GM23338 (cell line): ENCODE measurements around the gene NAPEPLD.

- PRO-cap, result unidirectional peak, plus-strand start at chr7:101201837; bidirectional peak, plus-strand start at chr7:101201955, minus-strand start at chr7:101201918; unidirectional peak, minus-strand start at chr7:101202278; unidirectional peak, minus-strand start at chr7:101202372
- RAMPAGE, long total RNA, result no peak
These were observed 1.2 kb upstream of the MOGAT3 start for GRCh38 chr7:101201670-101202719.

DNA sequence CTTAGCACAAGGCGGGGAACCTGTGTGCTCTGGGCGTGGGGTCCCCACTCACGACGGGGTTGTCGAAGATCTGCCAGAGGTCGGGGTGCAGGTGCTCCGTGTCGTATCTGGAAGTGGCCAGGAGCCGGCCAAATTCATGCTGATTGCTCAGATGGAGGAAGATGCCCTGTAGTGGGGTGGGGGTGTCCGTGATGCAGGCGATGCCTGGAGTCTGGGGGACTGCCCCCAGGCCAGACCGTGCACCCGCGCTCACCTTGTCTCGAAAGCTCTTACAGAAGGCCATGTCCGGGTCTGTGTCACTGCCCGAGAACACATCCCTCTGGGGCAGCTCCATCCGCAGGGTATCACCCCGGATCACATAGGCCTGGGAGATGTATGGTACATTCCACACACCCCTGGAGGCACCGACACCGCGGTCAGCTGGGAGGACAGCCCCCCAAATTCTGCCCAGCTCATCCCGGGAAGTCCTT is 7.1 kb downstream of the PLOD3 start:
- PRO-cap, result no peak
- RAMPAGE, long total RNA, result no peak

DNA sequence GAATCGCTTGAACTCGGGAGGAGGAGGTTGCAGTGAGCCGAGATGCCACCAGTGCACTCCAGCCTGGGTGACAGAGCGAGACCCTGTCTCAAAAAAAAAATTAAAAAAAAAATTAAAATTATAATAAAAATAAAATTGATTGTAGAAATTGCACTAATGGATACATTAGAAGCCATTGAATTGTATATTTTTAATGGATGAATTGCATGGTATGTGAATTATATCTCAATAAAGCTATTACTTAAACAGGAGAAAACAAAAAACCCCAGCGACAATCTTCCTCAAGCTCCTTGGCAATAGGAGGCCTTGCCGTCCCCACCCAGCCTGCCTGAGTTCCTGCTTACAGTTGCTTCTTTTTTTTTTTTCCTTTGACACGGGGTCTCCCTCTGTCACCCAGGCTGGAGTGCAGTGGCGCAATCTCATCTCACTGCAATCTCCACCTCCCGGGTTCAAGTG is 88.7 kb upstream of the CUX1 start:
- PRO-cap, result no peak
- RAMPAGE, long total RNA, result no peak

DNA sequence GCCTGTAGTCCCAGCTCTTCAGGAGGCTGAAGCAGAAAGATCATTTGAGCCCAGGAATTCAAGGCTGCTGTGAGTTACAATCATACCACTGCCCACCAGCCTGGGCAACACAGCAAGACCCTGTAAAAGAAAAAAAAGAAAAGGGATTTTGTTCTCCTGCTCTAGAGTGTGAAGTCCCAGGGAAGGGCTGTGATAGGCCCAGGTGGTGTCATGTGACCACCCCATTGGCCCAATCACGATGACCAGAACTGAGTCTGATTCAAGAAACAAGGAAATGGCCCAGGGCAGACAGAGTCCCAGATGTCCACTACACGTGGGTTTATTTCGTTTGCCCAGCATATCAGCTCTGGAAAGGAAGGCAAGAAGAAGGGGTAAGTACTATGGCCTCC is 81.4 kb upstream of the CUX1 start:
- PRO-cap, result no peak
- RAMPAGE, long total RNA, result no peak

DNA sequence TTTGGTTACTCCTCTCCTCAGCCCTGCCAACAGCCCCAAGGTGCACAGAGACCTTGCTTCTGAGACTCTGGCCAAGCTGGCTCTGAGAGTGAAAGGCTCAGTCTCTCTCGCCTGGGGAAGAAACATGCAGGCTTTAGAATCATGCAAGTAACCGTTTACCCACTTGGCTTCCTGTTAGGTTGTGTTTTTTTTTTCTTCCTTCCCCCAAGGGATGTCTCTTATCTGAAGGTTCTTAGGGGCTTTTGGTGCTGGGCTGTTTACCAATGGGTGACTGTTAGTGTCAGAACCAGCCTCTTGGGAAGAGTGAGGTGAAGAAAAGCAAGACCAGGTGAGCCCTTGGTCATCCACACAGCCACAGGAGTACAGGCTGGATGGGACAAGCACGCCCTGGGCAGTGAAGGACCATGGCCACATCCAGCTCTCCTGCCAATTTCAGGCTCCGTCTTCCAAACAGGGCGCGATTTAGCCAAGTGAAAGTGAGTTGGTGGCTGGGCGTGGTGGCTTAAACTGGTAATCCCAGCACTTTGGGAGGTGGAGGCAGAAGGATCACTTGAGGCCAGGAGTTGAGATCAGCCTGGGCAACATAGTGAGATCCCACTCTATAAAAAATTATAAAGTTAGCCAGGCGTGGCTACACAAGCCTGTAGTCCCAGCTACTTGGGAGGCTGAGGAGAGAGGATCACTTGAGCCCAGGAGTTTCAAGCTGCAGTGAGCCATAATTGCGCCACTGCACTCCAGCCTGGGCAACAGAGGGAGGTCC is 76.3 kb upstream of the CUX1 start:
- PRO-cap, result no peak
- RAMPAGE, long total RNA, result no peak

DNA sequence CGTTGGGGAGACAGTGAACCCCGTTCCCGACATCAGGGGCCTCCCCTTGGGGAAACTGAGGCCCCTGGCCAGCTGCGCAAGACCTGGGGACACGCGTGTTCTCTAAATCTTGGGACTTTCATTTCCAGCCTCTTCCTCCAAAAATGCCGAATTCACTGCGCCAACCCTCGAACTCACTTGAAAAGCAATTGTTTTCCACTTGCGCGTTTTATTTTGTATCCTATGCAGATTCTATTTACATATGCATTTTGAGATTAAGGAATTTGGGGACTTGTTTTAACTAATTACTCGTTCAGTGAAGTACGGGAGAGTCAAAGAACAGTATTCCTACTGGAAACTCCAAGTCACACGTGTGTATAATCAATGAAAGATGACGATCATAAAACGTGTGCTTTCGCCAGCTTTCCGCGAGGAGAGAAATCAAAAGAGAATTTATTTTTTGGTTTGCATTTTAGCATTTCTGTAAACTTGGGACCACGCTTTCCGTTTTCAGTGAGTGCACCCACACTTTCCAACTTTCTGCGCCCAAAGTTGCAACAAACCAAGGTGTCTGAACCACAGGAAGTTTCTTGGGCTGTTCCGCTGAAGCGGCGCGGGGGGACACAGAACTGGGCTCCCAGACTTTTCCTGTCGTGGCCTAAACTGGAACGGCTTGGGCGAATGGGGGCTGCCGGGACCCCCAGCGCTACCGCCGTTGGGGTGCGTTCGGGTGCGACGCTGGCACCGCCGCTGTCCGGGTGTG is 2.8 kb upstream of the CUX1 start:
- PRO-cap, result no peak
- RAMPAGE, long total RNA, result no peak

- PRO-cap, result no peak
- RAMPAGE, long total RNA, result no peak
These were observed 1.3 kb downstream of the CUX1 start for GRCh38 chr7:101818599-101819342.

- PRO-cap, result no peak
- RAMPAGE, long total RNA, result no peak
These were observed 51.3 kb downstream of the CUX1 start for GRCh38 chr7:101868511-101869303.

- PRO-cap, result no peak
- RAMPAGE, long total RNA, result no peak
These were observed 117.2 kb downstream of the CUX1 start for GRCh38 chr7:101934382-101935330.

DNA sequence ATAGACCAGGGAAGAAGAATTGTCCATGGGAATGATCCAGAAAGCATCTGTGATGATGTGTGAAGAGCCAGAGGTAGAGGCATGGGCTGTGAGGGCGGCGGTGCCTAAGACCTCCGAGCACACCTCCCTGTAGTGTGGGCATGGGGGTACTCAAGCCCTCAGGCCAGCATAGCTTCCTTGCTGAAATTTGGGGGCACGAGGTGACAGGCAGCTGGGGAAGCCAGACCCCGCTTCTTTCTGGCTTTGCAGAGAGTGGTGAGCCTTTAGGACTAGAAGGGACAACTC is 187.7 kb upstream of the SH2B2 start:
- PRO-cap, result no peak
- RAMPAGE, long total RNA, result no peak

GRCh38 chr7:102146816-102147584 is 139.7 kb upstream of the SH2B2 start:
- PRO-cap, result no peak
- RAMPAGE, long total RNA, result no peak

GRCh38 chr7:102933141-102934298 is 20.7 kb downstream of the LRRC17 start:
- PRO-cap, result bidirectional peak, plus-strand start at chr7:102933991, minus-strand start at chr7:102934009
- RAMPAGE, long total RNA, result no peak

DNA sequence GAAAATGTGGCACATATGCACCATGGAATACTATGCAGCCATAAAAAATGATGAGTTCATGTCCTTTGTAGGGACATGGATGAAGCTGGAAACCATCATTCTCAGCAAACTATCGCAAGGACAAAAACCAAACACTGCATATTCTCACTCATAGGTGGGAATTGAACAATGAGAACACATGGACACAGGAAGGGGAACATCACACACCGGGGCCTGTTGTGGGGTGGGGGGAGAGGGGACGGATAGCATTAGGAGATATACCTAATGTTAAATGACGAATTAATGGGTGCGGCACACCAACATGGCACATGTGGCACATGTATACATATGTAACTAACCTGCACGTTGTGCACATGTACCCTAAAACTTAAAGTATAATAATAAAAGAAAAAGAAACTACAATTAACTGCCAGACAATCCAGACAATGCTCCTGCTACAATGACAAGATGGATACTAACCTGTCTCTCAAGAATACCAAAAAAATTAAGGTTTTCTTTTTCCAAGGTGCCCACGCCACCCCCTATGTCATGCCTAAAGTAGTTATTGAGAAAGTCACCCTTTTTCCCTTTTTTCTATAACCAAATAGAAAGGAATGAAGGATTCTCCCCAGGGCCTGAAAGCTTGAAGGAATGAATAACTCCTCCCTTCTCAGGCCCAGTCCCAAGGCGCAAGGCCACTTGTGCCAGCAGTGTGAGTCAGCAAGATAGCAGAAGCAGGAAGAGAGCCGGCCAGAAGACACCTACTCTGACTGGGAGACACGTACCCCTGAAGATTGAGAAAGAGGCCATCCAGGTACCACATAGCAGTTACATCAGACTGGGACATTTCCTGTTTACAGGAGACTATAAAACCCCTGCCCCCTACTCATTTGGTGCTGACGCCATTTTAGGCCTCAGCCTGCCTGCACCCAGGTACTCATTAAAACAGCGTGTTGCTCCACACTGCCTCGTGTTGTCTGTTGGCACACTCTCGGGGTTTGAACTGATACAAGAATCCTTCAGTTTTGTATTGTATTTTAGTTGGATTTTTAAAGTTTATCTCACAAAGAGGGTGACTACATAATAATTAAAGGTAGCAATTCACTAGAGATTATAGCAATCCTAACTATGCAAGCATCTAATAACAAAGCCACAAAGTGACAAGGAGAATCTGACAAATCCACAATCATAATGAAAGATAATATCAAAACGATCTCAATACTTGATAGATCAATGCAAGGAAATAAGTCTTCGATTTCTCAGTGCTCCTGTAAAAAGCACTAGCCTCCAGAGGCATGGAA is 65.4 kb downstream of the LRRC17 start:
- PRO-cap, result bidirectional peak, plus-strand start at position 664 of the sequence, minus-strand start at position 368 of the sequence; unidirectional peak, minus-strand start at position 819 of the sequence
- RAMPAGE, long total RNA, result no peak

DNA sequence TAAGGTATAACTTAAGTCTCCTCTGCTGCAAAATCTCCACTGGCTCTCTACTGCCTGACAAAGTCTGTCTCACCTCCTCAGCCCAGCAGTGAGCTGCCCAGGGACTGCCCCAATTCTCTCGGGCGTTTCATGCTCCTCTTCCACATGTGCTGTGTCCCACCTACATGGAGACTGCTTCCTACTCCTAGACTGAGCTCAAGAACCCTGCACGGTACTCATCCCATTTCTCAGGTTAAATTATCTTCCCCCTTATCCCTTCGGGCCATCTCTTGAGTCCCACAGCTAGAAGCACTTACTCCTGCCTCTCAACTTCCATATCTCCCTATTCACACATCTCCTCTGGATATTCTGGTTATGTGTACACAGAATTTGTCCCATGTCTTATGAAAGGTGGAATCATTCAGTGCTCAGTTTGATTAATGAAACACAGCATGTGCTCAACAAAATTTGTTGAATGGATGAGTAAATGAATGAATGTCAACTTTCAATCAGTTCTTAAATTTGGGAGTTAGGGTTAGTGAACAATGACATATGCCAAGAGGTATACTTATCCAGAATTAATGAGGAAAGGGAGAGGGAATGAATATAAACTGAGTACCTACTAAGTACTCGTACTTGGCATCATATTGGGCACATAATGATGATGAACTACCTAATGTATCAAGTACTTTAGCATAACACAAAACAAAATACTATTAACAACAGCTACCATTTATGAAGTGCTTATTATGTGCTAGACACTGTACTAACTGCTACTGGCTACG is 25.8 kb downstream of the NAPEPLD start:
- PRO-cap, result no peak
- RAMPAGE, long total RNA, result no peak

DNA sequence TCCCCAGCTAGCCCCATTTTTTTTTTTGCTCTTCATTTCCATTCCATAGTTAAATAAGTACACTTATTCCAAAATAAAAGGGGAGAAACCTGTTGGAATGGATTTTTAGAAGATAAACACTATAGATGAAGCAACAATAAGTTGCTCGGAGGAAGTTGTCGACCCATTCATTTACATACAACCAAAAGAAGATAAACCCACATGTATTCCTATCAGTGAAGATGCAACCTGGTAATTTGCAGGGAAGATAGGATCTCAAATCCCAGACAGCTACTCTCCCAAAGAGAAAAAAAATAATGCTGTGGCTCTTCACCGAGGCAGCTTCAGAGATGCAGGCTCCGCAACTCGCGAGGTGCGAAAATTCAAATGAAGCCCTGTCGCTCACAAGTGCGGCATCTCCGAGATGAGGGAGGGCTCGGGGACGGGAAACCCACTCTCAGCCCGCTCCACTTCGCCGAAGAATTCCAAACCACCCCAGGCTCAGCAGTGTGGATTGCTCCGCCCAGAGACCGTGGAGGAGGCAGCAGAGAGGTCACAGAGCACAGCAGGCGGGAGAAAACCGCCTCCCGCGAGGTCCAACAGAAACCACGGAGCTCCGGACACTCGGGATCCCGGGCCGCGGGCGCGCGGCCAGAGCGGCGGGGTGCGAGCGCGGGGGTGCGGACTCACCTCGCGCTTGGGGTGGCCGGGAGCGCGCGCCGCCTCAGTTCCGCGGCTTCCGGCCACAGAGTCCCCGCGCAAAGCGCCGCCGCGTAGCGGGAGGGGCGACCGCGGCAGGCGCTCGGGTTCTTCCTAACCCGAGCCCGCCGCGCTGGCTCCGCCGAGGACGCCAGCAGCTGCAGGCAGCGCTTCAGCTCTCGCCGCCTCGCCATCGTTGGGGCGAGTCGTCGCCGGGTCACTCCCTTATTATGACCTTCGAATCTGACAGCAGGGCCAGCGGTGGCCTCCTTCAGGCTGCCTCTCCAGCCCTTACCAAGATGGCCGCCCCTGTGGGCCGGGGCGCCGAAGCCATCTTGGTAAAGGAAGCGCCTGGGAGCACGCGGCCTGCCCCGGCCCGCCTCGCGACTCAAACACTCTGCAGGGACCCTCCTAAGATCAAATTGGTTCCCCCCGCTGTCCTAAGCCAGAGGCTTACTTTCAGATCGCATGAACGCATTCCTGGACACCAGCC is at the start of gene NAPEPLD:
TSS of gene NAPEPLD (minus strand) at position 490 of the 1,171 bp plus-strand sequence.
- PRO-cap, result bidirectional peak, plus-strand start at position 401 of the sequence, minus-strand start at position 298 of the sequence; bidirectional peak, plus-strand start at position 505 of the sequence, minus-strand start at position 438 of the sequence; bidirectional peak, plus-strand start at position 753 of the sequence, minus-strand start at position 923 of the sequence
- RAMPAGE, long total RNA, result no peak

DNA sequence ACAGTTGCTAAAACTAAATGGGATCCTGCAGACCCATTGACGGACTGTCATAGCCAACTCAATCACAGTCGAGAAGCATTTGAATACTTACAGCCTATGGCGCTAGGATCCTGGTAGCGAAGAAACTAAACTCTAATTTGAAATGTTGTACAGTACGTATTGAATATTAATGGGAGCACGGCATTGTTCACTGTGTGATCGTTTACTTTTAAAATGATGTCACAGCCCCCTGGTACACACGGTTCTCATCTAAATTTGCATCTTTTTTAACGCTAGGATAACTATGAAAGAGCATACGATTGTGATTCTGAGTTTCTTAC is 842 bp upstream of the NAPEPLD start:
- PRO-cap, result bidirectional peak, plus-strand start at position 62 of the sequence, minus-strand start at position 81 of the sequence
- RAMPAGE, long total RNA, result no peak

- PRO-cap, result unidirectional peak, minus-strand start at chr7:103379862
- RAMPAGE, long total RNA, result no peak
These were observed 32.2 kb downstream of the PSMC2 start for GRCh38 chr7:103379493-103380229.

DNA sequence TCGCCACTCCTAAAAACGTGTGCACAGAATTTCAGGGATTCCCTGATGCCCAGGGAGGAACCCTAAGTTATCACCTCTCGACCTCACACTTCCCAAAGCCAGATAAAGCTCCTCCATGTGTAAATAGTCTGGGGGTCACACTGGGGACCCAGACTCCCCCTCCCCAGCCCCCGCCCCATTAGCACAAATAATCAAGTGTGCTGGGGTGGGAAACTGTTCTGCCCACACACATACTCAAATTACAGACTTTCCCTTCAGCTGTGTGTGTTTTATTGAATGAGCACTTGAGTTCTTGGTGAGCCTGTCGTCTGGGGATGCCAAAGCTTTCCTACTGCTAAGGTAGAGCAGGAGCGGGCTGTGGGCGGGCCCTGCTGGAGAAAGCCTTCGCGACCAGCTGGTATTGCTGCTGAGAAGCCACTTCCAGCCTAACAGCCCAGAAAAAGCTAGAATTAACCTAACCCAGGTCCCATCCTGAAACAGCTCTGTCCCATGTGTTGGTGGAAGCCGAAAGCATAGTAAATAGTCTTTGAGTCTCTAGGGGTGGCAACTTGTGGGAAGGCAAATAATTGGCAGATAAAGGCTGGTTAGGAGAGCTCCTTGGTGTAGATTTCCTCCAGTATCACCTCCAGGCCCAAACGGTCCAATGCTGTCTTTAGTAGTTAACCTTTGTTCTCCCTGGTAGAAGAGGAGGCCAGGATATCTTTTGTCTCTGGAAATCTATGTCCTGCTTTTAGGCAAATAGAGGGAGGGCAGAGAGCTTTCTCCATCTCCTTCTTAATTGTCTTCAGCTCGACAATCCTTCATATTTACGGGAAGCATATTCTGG is 86.9 kb upstream of the KMT2E start:
- PRO-cap, result no peak
- RAMPAGE, long total RNA, result no peak

GRCh38 chr7:105146392-105146818 is 132.4 kb downstream of the KMT2E start:
- PRO-cap, result no peak
- RAMPAGE, long total RNA, result no peak

GRCh38 chr7:105261761-105262114 is 127.0 kb downstream of the SRPK2 start:
- PRO-cap, result no peak
- RAMPAGE, long total RNA, result no peak